ENCODE results near the genes SLC6A20, CCR1, CCR3 and PRSS50.

DNA sequence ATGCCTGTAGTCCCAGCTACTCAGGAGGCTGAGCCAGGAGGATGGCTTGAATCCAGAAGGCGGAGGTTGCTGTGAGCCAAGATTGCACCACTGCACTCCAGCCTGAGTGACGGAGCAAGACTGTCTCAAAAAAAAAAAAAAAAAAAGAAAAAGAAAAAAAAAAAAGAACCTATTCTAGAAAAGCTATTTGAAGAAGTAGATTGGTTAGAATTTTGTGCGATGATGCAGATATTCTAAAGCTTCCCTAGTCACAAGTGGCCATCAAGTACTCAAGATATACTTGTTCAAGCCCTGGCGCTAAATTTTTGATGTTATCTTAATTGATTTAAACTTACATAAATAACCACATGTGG is 35.4 kb upstream of the SACM1L start:
- PRO-cap = no peak

GRCh38 chr3:45796138-45796916 is at the start of gene SLC6A20:
Gene SLC6A20, minus strand, starts transcription at chr3:45796536.
- PRO-cap = no peak

DNA sequence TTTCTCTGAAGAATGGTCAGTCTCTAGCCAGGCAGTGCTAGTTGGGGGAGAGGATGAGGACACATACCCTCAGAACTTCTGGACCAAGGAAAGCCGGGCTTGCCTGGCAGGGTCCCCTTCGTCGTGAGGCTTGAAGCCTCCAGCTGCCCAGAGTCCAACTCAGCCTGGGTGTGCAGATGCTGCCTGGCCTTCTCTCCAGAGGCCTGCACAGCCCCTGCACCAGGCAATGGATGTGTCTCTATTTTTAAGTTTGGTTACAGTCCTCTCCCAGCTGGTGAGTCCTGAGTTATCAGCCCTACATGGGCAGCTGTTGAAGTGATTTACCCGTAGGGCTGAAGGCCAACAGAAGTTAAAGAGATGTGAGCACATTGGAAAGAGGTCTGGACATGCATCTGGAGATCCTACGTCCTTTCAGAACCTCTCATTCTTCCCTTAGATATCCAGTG is 10.1 kb downstream of the FYCO1 start:
- PRO-cap = no peak

GRCh38 chr3:46110943-46111334 is 83.7 kb upstream of the XCR1 start:
- PRO-cap = no peak

DNA sequence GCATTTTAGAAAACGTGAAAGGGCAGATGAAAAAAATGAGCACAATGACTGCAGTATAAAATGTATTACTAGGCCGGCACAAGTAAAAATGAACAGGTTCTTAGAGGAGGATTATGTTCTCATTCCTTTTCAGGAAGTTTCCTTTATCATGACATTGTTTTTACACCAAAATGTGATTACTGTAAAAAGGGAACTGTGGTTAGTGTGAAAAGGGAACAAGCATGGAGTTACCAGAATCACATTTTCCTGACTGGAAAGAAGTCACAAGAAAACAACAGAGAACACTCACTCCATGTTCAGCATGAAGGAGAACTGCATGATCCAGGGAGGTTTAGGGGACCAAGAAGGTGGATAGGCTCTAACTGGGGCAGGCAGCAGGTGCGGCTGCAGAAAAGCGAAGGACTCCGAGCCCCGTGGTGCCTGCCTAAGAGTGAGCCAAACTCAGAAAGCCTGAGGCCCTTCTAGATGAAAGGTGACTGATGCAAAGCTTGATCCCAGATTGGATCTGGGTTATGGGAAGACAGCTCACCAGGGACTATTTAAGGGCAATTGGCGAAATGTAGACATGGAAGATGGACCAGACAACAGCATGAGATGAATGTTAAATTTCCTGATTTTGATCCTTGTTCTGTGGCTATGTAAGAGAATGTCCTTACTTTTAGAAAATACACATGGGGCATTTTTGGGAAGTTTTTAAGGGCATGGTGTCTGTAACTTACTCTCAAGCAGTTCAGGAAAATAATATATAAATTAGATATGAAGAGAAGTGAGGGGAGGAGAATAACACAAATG is 77.3 kb downstream of the CCR1 start:
- PRO-cap = no peak

DNA sequence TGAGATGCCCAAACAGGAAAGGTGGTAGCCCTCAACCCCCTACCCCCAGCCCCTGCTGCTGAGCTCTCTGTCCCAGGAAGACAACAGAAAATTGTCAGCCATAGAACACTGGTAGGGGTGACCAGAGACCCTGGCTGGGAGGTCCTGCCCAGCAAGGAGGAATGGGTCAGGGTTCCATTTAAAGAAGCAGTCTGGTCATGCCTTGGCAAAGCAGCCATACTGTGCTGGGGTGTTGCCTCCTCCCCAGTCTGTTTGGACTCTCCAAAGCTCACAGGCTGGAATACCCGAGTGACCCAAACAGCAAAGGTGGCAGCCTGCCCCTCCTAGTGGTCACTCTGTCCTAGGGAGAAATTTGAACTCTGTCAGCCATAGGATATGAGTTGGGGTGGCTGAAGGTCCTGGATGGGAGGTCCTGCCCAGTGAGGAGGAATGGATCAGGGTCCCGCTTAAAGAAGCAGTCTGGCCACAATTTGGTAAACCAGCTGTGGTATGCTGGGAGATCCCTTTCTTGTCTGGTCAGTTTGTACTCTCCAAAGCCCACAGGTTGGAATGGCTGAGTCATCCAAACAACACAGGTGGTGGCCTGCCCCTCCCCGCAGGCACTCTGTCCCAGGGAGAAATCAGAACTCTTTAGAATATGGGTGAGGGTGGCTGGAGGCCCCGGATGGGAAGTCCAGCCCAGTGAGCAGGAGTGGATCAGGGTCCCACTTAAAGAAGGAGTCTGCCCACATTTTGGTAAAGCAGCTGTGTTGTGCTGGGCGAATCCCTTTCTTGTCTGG is 45.1 kb downstream of the CCR1 start:
- PRO-cap = no peak

GRCh38 chr3:46208176-46208878 is at the start of gene CCR1:
Gene CCR1, minus strand, starts transcription at chr3:46208313.
- PRO-cap = unidirectional peak, minus-strand start at chr3:46208434

DNA sequence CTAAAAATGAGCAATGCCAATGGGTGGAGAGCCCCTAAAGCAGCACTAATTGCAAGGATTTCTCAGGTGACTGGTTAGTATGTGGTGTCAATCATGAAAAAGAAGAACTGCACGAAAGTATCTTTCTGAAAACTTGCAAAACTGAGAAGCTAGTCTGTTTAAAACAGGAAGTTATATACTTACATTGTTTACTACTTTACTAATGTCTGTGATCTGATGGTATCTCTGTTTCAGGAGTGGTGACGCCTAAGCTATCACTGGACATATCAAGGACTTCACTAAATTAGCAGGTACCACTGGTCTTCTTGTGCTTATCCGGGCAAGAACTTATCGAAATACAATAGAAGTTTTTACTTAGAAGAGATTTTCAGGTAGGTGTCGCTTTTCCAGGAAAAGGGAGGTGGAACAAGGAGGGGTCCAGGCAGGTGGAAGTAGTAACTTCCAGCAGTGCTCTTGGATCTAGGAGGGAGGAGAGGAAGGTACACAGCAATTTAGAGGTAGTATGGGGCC is at the start of gene CCR3:
Gene CCR3, plus strand, starts transcription at position 293 of the 510 bp plus-strand sequence.
- PRO-cap = no peak

- PRO-cap = no peak
These were observed 16.7 kb downstream of the LRRC2 start for GRCh38 chr3:46549188-46549929.

GRCh38 chr3:46558101-46559137 is 7.7 kb downstream of the LRRC2 start:
- PRO-cap = no peak

DNA sequence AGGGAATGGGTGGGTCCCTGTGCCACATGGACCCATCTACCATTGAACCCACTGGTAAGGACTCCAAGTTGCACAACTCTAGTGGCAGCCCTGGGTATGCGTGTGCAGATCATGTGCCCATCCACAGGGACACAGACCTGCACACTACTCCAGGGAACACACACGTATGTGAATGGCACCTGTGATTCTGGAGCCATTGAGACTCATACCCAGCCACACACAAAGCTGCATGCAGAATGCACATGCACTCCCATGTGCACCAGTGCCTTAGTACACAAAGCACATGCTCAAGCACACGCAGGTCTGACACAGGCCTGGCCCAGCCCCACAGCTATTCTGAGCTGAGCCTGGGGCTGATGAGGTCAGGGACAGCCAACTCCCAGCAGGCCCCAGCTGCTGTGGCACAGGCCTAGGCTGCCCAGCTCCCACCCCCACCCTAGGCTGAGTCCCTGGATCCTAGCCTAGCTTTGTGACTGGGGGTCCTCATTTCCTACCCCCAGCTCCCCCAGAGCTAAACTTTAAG is 2.7 kb upstream of the ALS2CL start:
- PRO-cap = no peak

DNA sequence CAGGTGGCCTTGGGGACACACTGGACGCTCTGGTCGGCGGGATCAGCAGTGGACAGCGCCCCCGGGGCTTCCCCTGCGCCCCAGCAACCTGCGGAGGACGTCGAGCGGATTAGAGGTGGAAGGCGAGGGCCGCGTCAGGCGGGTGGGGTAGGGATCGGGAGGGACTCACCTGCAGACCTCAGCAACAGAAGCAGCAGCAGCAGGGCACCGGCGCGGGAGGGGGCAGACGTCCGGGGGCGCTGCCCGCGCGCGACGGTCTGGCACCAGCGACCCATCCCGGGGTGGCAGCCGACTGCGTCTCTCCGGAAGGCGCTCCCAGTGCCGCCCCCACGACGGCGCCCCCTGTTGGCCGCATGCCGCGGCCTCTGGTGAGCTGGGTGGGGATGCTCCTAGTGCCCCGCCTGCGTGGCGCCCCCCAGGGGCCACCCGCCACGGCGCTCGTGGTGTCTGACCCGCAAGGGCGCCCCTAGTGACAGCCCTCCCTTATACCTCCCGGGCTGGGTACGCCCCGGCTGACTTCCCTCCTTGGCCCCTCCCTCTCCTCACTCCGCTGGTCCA is at the start of gene PRSS50:
Gene PRSS50, minus strand, starts transcription at position 320 of the 558 bp plus-strand sequence.
- PRO-cap = no peak

GRCh38 chr3:46812432-46812918 is 50.8 kb downstream of the MYL3 start:
- PRO-cap = bidirectional peak, plus-strand start at chr3:46812684, minus-strand start at chr3:46812558

DNA sequence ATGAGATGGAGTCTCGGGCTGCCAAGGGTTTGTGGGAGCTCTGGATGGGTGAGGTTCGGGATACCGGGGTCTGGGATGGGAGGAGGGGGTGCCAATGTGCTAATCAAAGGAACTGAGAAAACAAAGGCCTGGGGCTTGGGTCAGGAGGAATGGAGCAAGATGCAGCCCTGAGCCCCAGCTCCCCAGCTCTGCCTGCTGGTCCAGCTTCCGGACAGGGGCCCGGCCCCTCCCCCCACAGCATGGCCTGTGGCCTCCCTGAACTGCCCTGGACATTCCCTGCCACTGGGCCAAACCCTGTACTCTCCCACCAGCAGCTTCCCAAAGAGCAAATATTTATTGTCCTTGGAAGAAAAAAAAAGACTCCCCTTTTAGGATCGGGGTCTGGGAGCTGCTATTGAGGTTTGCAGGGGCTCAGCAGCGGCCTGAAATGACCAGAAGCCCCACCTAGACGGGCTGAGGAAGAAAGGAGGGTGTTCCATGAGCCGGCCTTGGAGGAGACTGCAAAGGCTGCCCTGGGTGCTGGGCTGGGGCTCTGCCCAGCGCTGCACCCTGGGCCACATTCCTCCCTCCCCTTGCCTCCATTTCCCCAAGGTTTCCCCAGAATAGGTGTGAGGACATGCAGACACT is 5.8 kb upstream of the MYL3 start:
- PRO-cap = unidirectional peak, minus-strand start at position 190 of the sequence

DNA sequence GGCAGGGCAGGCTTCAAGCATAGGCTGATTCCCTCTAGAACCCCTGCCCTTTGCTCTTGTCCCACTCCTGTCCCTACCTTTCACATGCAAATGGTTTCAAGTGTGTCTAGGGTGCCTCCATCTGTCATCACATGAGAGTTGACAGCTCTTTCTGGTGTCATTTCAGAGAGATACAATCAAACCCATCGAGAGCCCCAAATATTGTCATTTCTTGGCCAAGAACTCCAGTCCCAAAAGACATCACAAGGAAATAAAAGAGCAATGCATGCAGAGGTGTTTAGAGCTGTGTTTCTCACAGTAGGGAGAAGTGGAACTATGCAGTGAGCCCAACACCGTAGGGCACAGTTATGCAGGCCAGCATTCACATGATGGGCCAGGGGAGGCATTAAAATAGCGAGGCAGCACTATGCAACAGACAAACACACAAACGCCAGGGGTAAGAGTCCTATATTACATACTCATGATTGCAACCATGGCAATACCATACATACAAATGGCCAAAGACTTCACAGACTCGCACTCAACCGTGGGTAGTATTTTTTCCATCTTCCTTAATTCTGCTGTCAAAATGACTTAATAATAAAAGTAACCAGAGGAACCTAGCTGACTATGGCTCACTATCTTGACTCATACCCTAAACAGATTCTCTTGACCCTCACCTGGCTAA is 23.5 kb downstream of the CCDC12 start:
- PRO-cap = no peak

GRCh38 chr3:46967322-46967982 is 9.1 kb downstream of the CCDC12 start:
- PRO-cap = no peak

DNA sequence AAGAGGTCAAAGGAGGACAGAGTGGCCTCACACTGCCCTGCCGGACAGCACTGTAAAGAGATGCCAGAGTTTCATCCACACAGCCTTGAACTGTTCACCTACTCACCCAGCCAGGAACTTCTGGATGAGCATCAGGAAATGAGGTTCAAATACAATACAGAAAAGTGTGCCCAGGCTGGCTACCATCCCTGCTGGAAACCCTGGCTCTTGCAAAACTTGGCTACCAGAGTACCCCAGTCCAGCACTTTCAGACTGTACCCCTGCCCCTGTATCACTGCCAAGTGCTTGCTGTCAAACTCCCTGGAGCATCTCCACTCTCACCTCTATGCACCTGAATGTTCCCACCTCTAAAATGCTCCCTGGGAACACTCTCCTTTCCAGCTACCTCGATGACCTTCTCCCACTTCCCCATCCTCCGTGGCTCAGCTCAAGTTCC is 5.8 kb downstream of the CCDC12 start:
- PRO-cap = no peak

DNA sequence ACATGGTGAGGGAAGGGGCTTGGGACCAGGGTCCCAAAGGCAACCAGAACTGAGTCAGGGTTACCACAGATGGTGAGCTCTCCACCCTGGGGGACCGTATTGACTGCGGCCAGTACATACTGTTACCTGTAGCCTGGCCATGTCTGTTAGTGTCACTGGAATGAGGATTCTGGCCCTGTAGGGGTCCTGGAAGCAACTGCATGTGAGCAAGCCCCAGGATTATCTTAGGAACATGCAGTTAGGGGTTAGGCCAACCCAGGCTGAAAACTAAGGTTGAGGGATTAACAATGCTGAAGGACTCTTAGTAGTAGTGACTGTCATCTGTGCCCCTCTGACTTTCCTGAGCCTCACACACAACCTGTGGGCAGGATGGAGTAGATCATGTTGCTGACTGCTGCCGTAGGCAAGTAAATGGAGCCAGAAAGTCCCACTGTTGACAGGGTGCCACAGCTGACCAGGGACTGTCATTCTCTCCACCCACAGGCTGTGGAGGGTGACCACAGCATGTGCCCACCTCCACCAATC is 15.1 kb downstream of the NBEAL2 start:
- PRO-cap = no peak

DNA sequence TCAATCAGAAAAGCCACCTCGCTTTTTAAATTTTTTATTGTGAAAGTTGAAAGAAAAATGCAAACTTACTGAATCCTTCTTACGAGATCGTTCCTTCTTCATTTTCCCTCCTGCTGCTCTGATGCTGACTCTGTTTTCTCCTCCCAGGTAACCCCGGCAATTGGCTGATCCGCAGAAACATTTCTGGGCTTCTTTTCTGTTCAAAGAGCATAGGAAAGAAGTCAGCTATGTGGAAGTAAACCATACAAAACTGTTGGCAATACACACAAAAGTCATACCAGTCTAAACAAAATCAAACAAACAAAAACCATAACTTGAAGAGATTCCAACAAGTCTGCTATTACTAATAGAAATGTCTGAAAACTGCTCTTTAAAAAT is 66.0 kb downstream of the SETD2 start:
- PRO-cap = no peak

DNA sequence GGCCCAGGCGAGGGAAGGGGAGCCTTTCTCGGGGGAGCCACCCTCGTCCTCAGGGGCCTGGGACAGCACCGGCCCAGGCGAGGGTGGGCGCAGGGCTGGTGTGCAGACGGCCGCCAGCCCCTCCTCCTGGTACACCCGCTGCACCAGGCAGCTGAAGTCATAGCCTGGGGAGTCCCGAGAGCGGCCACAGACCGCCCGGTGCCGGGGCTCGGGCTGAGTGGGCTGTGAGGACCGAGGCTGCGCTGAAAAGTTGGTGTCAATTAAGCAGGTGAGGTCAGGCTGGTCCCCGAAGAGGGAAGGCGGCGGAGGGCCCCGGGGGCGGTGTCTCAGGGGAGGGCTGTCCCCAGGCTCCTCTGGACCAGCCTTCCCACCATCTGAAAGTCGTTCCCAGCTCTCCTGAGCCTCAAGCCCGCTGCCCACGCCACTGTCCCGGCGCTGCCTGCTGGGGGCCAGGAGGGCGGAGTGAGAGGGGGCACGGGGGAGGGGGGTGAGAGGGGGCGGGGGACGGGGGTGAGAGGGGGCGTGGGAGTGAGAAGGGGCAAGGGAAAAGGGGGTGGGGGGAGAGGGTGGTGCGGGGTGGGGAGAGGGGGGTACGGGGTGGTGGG is 36.7 kb downstream of the PTPN23 start:
- PRO-cap = no peak